Gastroesophageal sphincter (tissue), 4 donors: ENCODE data around the genes EIF2AK4 and BMF.

GRCh38 chr15:36809113-36809805, 229.8 kb downstream of the CDIN1 start:
- PRO-cap, result no peak
- RAMPAGE, long total RNA, 4 experiments, result no peak in any of the 4 experiments

DNA sequence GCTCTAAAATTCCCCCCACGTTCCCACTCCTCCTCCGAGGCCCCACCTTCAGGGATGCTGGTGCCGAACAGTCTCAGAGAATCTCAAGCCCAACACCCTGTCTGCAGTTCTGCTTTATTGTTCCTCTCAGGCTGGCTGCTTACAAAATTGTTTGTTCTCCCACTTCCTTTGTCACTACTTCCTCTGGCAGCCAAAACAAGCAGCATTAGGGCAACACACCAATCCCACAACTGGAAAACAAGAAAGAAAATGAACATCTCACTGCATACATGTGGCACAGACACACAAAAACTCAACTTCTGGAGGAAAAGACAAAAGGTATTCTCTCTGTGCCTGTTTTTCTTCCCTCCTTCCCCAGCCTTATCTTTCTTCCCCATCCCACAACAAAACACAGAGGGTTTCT, 108.3 kb downstream of the TMCO5A start:
- PRO-cap, result unidirectional peak, plus-strand start at position 171 of the sequence
- RAMPAGE, long total RNA, 4 experiments, result no peak in any of the 4 experiments

GRCh38 chr15:38251100-38251528, 1.5 kb upstream of the SPRED1 start:
- PRO-cap, result no peak
- RAMPAGE, long total RNA, 4 experiments, result no peak in any of the 4 experiments

DNA sequence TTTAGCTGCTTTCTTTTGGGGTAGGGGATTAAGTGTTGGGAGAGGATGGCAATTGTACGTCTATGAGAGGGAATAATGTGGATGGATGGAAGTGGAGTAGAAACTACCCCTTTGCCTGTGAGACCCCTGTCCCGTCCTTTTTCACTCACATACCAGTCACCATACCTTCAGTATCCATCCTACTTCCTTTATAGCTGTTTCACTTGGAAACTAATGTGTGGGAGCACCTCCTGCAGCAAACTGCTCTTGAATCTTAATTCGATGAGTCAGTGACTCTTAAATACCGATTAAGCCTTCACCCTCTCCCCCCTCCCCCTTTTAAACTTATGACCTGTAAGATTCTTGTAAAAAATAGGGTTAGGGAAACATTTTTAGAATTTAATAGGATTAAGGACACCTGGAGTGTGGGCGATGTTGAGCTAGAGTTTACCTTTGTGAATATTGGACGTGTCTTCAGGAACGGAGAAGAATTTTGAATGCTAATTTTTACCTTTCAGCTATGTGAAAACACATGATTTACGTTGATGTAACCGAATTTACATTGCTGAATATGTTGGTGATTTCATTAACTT, 852 bp downstream of the SPRED1 start:
- PRO-cap, result unidirectional peak, minus-strand start at position 248 of the sequence
- RAMPAGE, long total RNA, 4 experiments, result no peak in any of the 4 experiments

- PRO-cap, result no peak
- RAMPAGE, long total RNA, 4 experiments, result no peak in any of the 4 experiments
Measured at GRCh38 chr15:38299215-38299680, 46.6 kb downstream of the SPRED1 start.

- PRO-cap, result no peak
- RAMPAGE, long total RNA, 4 experiments, result no peak in any of the 4 experiments
Measured at GRCh38 chr15:38560343-38560970, 4.2 kb downstream of the RASGRP1 start.

- PRO-cap, result no peak
- RAMPAGE, long total RNA, 4 experiments, result no peak in any of the 4 experiments
Measured at GRCh38 chr15:38563259-38564568, 900 bp downstream of the RASGRP1 start.

DNA sequence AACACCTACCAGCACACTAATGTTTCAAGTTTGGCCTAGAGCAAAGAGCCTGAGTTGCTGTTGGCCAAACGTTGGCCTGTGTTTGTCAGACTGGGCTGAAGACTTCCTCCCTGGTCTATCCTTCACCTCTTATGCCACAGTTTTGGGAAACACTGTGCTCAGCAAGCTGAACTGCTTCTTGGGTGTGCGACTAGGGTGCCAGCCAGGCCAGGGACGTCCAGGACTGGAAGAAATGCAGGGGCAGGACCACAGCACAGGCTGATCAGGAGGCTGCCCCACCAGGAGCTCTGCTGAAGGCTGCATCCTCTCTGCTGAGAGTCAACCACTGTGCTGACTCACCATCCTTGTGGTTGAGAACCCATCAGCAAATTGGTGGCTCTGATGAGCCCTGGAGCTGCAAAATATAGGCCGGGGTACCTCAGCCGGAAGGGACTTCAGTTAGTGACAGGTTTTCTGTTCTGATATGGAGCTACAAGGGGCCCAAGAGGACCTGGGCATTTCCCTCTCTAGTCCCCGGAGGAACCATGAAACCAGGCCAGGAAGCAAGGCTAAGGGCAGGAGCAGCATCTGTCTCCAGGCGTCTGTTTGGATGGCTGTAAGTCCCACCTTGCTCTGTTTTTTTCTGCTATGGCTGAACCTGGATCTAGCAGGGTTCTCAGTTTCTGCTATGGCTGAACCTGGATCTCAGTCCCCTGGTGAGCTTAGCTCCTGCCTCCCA, 131.7 kb upstream of the RASGRP1 start:
- PRO-cap, result no peak
- RAMPAGE, long total RNA, 4 experiments, result no peak in any of the 4 experiments

DNA sequence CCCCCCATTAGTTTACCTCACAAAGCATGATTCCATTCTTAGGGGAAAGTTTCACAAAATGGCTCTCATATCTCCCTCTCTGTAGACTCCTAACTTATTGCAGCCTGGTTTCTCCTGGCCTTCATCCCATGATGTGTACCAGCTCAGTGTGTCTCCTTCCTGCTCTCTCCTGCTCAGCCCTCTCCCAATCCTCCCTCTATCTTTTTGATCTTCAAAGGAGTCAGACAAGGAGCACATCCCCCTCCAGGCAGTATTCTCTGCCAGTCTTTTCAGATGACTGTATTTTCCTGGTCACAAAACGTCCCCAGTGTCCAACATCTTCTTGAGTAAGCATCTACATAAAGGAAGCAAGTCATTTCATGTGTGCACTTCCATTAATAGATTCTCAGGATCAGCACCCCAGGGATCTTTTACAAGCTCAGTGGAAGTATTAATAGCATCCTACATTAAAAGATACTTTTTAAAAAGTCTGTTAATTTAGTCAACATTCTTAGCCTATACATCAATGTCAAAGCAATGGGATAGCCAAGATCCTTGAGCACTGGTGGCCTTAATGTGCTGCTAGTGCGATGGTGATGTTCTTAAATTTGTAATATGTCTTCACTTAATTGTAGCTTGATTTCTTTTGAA, 148.8 kb upstream of the THBS1 start:
- PRO-cap, result no peak
- RAMPAGE, long total RNA, 4 experiments, result no peak in any of the 4 experiments

DNA sequence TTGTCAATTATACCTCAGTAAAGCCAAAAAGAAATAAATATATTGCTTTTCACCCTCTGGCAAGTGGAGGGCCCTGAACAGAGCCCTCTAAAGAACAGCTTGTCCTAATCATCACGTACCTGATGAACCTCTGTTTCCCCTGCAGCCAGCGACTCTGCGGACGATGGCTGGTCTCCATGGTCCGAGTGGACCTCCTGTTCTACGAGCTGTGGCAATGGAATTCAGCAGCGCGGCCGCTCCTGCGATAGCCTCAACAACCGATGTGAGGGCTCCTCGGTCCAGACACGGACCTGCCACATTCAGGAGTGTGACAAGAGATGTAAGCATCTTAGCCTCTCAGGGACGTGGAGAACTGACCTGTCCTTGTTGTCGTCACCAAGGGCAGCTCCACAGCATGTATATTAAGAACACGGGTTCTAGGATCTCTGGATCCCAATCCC, 6.3 kb downstream of the THBS1 start:
- PRO-cap, result unidirectional peak, plus-strand start at position 207 of the sequence; unidirectional peak, plus-strand start at position 259 of the sequence
- RAMPAGE, long total RNA, 4 experiments, result start-site peak on the plus strand in 2 of 4 experiments, centred at positions 199 to 238 of the sequence, 15 to 120 reads per replicate

- PRO-cap, result no peak
- RAMPAGE, long total RNA, 4 experiments, result no peak in any of the 4 experiments
Measured at GRCh38 chr15:39589129-39590096, 8.5 kb downstream of the THBS1 start.

- PRO-cap, result no peak
- RAMPAGE, long total RNA, 4 experiments, result no peak in any of the 4 experiments
Measured at GRCh38 chr15:39593993-39594826, 13.3 kb downstream of the THBS1 start.

- PRO-cap, result no peak
- RAMPAGE, long total RNA, 4 experiments, result no peak in any of the 4 experiments
Measured at GRCh38 chr15:39735418-39735753, 47.3 kb downstream of the FSIP1 start.

DNA sequence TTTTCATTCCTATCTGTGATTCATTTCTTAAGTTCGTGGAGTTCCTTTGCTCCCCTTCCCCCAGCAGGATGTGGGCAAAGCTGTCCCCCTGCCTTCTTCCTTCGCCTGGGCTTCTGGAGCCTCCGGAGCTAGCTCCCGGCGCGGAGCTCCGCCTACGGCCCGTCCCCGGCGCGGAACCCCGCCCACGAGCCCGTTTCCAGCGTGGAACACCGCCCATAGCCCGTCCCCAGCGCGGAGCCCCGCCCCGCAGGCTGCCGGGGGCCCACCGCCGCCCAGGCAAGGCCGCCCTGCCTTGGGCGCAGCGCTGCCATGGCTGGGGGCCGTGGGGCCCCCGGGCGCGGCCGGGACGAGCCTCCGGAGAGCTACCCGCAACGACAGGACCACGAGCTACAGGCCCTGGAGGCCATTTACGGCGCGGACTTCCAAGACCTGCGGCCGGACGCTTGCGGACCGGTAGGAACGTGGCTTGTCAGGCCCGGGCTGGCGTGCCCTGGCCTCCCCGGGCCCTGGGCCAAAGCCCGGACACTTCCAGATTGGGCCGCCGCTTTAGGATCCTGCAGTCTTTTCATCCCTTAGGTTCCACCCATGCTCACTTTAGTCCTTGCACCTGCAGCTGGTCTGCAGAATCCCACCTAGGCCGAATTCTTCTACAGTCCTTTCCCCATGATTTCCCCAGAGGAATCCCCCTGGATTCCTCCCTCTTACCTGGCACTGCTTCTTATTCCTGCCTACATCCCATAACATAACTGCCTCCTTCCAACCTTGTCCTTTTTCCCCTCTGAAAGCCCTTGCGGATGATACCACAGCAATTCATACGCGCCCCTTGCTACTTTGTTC, at the start of gene EIF2AK4:
Gene EIF2AK4 (plus strand): TSS at position 229 of the 837 bp plus-strand sequence.
- PRO-cap, result bidirectional peak, plus-strand start at position 229 of the sequence, minus-strand start at position 107 of the sequence
- RAMPAGE, long total RNA, 4 experiments, result start-site peak on the plus strand in 2 of 4 experiments, centred at positions 282 to 285 of the sequence, 259 to 673 reads per replicate

GRCh38 chr15:40032034-40032805, 6.8 kb downstream of the SRP14 start:
- PRO-cap, result no peak
- RAMPAGE, long total RNA, 4 experiments, result no peak in any of the 4 experiments

GRCh38 chr15:40040614-40041176, 1.7 kb upstream of the SRP14 start:
- PRO-cap, result no peak
- RAMPAGE, long total RNA, 4 experiments, result no peak in any of the 4 experiments

DNA sequence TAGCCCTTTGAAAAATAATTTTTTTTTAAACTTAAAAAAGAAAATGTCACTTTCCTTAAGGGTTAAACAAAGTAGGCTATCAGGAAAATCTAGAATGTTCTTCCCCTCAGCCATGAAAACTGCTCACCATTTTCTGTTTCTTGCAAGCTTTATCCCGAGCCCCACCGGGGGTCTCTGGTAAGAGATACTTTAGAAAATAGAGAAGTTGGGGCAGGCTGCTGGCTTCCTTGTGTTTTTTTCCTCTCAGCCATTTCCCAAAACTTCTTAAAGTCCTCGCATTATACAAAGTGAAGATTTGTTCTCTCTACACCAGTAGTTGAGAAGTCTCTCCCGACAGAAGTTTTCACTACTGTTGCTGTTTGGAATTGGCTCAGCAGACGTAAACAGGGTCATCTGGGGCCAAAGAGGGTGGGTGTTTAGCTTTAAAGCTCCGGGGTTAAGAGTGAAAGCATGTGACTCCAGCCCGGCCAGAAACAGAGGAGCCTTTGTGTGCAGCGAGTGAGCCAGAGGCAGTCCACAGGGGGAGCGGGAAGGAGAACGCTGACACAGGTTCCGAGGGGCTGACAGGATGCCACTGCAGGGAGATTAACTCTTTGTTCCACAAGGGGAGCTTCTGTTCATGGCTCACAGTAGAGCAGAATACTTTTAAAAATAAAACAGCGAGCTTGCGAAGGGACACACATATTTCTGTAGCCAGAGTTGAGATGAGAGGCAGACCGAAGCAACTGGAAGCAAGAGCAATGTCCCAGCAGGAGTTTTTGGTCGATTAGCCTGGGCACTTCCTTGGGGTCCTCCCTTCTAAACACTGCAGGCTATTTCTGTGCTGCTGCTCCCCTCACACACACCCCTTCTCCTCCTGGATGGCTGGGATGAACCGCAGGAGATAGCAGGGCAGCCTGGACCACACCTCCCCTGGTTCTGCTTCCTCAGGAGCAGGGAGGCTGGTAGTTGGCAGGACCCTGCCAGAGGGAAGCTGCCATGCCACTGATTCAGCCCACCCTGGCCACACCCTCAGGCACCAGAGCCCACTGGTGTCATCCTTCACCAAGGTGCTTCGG, 26.9 kb downstream of the BMF start:
- PRO-cap, result bidirectional peak, plus-strand start at position 512 of the sequence, minus-strand start at position 351 of the sequence
- RAMPAGE, long total RNA, 4 experiments, result no peak in any of the 4 experiments

DNA sequence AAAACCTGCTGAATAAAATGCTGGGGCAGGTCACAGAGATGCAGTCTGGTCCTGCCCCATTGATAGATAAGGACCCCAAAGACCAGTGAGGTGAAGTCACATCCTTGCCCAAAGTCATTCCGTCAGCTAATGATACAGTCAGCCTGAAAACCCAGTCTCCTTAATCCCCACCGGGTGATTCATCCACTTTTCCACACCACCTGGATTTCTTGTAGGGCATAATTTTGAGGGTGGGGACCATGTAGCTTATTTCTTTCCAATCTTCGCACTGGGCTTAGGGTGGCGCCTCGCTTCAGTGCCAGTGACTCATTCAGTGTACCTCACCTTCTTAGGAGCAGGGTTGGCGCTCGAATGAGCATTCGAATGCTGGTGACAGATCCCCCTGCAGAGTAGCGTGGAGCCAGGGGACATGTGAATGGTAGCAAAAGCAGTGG, 24.1 kb downstream of the BMF start:
- PRO-cap, result no peak
- RAMPAGE, long total RNA, 4 experiments, result no peak in any of the 4 experiments

- PRO-cap, result no peak
- RAMPAGE, long total RNA, 4 experiments, result no peak in any of the 4 experiments
Measured at GRCh38 chr15:40102944-40103776, 5.5 kb downstream of the BMF start.

GRCh38 chr15:40108572-40109663, at the start of gene BMF:
TSS of gene BMF (minus strand) at chr15:40108879.
- PRO-cap, result unidirectional peak, minus-strand start at chr15:40108868
- RAMPAGE, long total RNA, 4 experiments, result no peak in any of the 4 experiments